Type B pancreatic cell (in vitro differentiated cells): ENCODE measurements around the gene MRRF.

GRCh38 chr9:120935265-120935720 lies 8.7 kb upstream of the TRAF1 start:
- PRO-cap: no peak

DNA sequence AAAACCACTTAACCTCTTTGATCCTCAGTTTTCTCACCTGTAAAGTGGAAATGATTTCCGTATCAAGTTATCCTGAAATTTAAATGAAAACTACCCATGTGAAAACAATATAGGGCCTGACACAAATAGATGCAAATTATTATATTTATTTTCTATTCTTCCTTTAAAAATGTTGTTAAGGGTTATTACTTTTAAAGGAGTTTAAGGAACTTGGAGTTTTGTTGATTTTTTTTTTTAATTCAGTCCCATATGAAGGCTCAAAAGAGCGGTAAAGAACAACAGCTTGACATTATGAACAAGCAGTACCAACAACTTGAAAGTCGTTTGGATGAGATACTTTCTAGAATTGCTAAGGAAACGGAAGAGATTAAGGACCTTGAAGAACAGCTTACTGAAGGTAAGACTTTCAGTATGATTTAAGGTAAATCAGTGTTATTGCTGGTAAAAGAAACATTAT lies 49.0 kb downstream of the CNTRL start:
- PRO-cap: no peak

- PRO-cap: no peak
Observed at GRCh38 chr9:121161788-121162604, 39.7 kb downstream of the RAB14 start.

- PRO-cap: no peak
Observed at GRCh38 chr9:121220953-121221627, 19.4 kb upstream of the RAB14 start.

GRCh38 chr9:121309521-121310226 lies 41.7 kb downstream of the GSN start:
- PRO-cap: no peak

DNA sequence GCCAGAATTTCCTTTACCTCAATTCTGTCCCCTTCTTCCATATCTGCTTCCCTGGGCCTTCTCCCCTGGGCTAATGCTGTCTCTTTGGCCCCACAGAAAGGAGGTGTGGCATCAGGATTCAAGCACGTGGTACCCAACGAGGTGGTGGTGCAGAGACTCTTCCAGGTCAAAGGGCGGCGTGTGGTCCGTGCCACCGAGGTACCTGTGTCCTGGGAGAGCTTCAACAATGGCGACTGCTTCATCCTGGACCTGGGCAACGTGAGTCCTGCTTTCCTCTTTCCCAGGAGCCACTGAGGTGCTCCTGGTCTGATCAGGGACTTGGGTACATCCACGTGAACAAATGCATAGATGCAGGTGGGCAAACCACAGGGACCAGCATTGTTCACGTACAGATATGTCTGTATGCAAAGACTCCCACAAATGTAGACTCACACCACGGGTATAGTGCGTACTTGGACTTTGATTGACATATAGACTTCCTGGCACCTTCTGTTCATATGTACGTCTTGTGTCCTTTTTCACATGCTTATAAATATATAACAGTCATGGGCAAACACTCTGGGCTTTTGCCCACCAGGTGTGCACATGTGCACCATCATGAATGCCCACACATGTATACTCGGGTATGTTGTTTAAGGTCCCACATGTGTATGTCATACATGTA lies 42.8 kb downstream of the GSN start:
- PRO-cap: no peak

GRCh38 chr9:121324162-121324875 lies 45.7 kb downstream of the STOM start:
- PRO-cap: no peak

DNA sequence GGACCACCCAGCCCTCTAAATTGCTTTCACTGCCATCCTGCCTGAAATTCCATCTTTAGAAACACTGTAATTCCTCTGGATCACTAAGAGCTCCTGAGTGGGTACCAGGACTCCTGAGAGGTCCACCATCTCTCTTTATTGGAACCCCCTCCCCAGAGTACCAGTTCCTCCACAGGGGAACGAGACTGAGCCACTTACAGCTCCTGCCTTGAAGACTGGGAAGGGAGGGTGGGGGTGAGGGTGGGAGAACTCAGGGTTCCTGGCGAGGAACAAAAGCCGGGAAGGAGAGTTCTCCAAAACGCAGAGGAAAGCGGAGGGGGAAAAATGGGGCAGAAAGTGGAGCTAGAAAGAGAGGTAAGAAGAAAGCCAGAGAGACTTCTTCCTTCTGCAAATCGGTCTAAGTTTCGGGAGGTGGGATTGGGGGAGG lies 789 bp downstream of the STOM start:
- PRO-cap: no peak

- PRO-cap: no peak
Observed at GRCh38 chr9:121568364-121568724, 68.7 kb upstream of the GGTA1 start.

- PRO-cap: no peak
Observed at GRCh38 chr9:121646069-121646880, 5.2 kb upstream of the DAB2IP start.

GRCh38 chr9:121657206-121657775 lies 5.9 kb downstream of the DAB2IP start:
- PRO-cap: no peak

GRCh38 chr9:121702833-121703398 lies 51.5 kb downstream of the DAB2IP start:
- PRO-cap: no peak

GRCh38 chr9:121816393-121817058 lies 165.1 kb downstream of the DAB2IP start:
- PRO-cap: no peak

GRCh38 chr9:121945015-121945225 lies 148.2 kb downstream of the TTLL11 start:
- PRO-cap: no peak

DNA sequence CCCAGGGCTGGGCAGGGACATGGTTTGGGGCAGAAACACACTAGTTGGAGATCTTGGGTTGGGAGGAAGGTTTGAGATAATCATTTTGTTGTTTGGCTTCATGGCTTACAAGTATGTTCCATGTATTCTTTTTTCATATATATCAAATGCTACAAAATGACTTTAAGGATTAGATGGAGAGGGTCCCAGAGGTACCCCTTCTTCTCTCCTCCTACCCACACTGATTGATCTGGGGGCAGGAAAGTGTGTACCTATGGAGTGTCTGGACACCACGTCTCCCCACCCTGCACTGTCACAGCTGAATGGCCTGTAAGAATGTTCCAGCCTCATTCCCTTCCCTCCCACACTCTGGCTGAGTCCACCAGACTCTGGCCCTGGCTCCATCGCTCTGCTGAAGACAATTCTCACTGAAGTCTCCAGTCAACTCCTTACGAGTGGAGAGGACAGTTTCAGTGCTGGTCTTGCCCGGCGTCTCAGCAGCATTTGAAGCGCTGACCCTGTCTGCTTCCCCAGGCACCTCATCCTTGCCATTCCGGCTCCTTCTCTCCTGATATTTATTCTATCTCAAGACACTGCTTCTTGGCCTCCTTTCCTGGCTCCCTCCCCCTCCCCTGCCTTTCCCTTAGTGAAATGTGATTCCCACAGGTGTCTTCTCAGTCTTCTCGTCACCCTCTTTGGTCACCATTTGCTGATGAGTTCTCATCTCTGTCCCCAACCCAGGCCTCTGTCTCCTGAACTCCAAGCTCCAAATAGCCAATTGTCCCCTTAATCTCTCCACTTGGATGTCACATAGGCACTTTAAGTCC lies 105.7 kb downstream of the TTLL11 start:
- PRO-cap: no peak

GRCh38 chr9:122031230-122031452 lies 62.0 kb downstream of the TTLL11 start:
- PRO-cap: no peak

DNA sequence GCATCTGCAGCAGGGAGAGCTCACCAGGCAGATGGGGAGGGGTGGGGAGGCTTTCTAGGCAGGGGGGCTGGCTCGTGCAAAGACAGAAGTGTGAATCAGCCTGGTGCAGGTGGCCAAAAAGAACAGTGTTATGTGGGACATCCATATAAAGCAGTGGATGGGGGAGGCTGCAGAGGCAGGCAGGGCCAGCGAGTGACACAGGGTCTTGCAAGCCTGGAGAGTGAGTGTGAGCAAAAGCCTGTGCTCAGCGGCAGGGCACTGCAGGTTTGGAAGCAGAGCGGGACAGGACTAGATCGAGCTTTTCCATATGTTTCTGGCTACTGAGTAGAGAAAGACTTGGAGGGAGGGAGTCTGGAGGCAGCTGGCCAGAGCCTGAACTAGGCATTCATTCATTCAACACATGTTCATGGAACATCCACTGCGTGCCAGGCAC lies 14.3 kb upstream of the TTLL11 start:
- PRO-cap: no peak

GRCh38 chr9:122126112-122126804 lies 33.1 kb upstream of the TTLL11 start:
- PRO-cap: no peak

GRCh38 chr9:122264421-122265571 lies at the start of gene MRRF:
Gene MRRF (plus strand): TSS chr9:122264882.
- PRO-cap: bidirectional peak, plus-strand start at chr9:122264610, minus-strand start at chr9:122264544; bidirectional peak, plus-strand start at chr9:122264919, minus-strand start at chr9:122264788; bidirectional peak, plus-strand start at chr9:122265453, minus-strand start at chr9:122265390

GRCh38 chr9:122291488-122292078 lies 26.9 kb downstream of the MRRF start:
- PRO-cap: no peak